ENCODE results near the gene FILIP1L.

- RRBS = no CpG with 5 or more reads among the region's 2 CpGs
These were observed 35.9 kb downstream of the COL8A1 start for GRCh38 chr3:99674044-99674925.

DNA sequence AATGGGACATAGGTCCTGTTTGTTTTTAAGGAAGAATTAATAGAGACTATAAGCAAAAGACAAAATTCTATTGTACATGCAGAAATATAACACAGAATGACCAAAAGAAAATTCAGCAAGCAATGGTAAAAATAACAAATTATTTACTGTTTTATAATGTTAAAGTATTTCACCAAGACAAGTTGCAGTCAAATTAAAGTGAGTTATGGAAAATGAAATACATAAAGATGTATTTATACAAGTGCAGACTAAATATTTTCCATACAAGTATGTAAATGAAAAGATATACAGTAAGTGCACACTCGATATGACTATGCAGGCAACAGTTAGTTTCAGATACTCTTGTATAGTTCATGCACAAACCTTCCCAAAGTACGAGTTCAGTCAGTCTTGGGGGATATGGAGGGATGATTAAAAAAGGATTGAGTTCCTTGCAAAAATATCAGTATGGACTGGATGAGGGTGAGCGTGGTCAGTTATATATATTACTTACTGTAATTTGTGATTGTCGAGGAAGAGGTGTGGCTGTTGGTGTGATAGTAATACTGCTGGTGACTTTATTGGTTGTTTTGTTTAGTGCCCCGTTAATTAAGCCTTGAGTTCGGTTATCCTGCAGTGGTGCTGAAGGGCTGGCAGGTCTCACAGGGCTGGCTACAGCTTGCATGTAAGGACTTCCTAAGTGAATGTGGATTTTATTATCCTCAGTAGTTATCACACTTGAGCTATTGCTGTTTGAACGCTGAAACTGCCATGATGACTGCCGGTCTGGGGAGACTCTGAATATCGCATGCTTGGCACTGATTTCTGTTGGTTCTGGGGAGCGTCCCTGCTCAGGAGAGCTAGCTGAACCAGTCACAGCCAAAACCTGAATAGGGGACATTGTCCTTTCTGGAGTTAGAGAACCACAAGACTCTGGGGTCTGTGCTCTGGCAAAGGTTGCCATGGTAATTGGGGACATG lies 30.4 kb downstream of the CMSS1 start:
- RRBS = no CpG with 5 or more reads among the region's 10 CpGs

- RRBS = no CpG with 5 or more reads among the region's 3 CpGs
These were observed 42.1 kb downstream of the CMSS1 start for GRCh38 chr3:99859606-99860347.

GRCh38 chr3:99872975-99873687 lies 55.5 kb downstream of the CMSS1 start:
- RRBS = no CpG with 5 or more reads among the region's 1 CpG

GRCh38 chr3:99909970-99910416 lies 92.3 kb downstream of the CMSS1 start:
- RRBS = no CpG with 5 or more reads among the region's 3 CpGs

- RRBS = no CpG with 5 or more reads among the region's 2 CpGs
These were observed 139.9 kb downstream of the CMSS1 start for GRCh38 chr3:99957448-99957987.

GRCh38 chr3:99960858-99961355 lies 143.2 kb downstream of the CMSS1 start:
- RRBS = no CpG with 5 or more reads among the region's 7 CpGs

DNA sequence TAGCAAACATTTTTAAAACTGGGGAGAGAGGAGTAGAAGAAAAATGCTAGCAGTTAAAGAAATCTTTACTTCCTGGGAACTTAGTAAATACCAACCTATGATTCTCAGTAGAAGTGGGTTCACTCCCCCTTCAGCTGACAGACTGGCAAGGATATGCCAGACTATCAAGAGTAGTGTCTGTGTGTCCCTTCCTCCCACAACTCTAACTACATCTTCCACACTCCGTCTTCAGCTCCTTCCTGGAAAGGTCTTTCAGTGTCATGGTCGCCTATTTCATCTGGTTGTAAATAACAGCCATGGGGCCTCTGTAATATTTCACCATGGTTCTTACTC lies 90.5 kb downstream of the FILIP1L start:
- RRBS = no CpG with 5 or more reads among the region's 2 CpGs

- RRBS = no CpG with 5 or more reads among the region's 3 CpGs
These were observed 68.6 kb downstream of the FILIP1L start for GRCh38 chr3:100045674-100046222.

DNA sequence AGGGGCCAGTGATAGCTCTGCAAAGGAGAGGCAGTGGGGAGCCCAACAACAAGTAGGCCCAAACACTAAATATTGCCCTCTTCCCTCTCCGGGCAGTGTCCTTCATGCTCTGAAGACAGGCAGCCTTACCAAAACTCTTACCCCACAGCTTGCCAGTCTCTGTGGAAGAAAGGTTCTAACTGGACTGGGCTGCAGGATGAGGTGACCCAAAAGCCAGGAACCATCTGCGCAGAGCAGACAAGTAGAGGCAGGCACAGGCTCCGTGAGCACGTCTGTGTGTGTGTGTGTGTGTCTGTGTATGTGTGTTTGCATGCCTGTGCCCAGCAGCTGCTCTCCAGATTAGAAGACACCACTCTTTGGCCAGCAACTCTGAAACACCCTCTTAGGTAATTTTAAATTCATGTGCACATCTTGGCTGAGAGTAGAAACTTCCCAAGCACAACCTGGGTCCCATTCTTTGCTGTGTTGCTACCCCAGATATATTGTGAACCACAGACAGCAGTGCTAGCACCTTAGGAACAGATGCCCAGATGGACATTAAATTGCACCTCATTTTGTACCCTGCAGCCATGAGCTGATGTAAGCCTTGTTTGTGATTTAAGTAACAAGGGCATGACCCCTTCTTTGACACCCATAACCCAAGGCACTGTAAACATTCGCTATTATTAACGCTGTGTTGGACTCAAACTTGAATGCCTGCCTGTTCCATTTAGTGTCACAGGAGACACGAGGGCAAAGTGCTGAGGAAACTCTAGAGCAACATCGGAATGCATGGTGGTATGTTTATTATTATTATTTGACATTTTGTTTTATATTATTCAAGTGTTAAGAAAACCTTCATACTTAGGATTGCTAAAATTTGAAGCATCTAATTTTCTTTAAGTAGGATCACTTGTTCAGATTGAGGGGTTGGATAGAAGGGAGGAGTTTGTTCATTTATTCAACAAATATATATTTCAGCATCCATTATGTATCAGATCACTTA lies at the start of gene FILIP1L:
Gene FILIP1L (minus strand): TSS at position 280 of the 985 bp plus-strand sequence.
- RRBS = no CpG with 5 or more reads among the region's 8 CpGs

GRCh38 chr3:100269671-100270377 lies 9.0 kb downstream of the TBC1D23 start:
- RRBS = no CpG with 5 or more reads among the region's 4 CpGs

DNA sequence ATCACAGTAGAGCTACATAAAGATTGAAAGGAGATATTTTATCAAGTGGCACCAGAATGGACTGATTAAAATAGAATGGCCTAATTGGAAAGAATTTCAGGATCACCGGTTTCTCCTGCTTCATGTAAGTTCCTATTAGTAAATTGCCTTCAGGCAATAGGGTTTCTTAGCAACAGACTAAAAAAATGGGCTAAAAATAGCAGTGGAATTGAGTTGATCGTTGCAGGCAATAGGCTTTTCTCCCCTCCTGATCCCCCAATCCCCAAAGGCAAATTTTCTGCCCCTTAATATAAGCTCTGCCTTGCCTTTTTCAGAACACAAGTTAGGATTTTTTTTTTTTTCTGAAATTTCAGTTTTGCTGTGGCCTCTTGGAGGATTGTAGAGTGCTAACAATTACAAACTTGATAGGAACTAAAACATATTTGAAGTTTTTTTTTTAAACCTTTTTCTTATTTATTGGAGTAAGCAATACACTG lies 1.0 kb downstream of the LNP1 start:
- RRBS = no CpG with 5 or more reads among the region's 2 CpGs

DNA sequence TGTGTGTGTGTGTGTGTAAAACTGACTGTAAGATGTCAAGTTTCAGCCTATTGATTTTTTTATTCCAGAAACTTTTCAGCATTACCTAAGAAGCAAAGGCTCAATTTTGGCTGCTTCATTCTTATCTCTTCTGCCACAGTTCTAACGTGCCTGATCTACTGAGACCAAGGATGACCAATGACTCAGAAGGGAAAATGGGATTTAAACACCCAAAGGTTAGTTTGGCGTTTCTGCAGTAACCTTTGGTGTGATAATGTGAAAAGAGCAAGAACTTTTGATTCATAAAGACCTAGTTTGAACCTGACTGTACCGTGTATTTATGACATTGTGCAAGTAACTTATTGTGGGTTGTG lies 27.0 kb downstream of the TMEM45A start:
- RRBS = no CpG with 5 or more reads among the region's 3 CpGs

GRCh38 chr3:100697839-100698433 lies 11.4 kb upstream of the TFG start:
- RRBS = no CpG with 5 or more reads among the region's 7 CpGs

DNA sequence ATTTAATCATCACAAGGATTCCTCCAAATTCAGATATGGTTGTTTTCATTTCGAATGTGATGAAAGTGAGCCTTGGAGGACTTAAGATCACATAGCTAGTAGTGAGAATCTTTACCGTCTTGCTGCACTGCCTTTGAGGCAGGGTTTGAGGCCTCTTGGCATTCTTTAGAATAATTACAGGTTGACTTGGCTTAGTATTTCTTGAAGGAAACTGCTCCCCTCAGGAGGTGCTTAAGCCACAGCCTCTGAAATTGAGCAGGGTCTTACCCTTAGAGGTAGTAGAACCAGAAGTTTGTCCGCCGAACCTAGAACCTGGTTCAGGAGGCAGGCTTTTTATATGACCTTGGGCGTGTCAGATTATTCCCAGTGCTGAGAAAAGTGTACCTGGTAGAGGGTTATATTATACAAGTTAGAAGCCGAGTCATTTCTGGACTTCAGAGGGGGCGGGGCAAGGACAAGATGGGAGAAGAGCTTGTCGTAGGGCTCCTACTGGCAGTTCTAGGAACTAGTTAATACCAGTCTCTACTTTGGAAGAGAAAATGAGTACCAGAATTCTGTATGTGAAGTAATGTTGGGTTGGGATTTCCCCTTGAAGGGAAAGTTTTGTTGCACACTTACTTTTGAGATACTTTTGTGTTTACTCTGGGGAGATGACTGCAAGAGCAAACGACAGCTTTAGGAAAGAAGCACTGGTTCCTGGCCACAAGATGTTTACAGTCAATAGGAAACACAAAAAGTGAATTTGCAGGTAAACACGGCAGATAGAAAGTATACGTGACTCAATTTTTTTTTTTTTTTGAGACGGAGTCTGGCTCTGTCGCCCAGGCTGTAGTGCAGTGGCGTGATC lies 1.2 kb downstream of the TFG start:
- RRBS = no CpG with 5 or more reads among the region's 14 CpGs

GRCh38 chr3:101512117-101512377 lies 965 bp downstream of the SENP7 start:
- RRBS = no CpG with 5 or more reads among the region's 5 CpGs

- RRBS = no CpG with 5 or more reads among the region's 10 CpGs
These were observed 6.1 kb downstream of the NXPE3 start for GRCh38 chr3:101784815-101785797.

- RRBS = no CpG with 5 or more reads among the region's 4 CpGs
These were observed 12.9 kb downstream of the NXPE3 start for GRCh38 chr3:101791728-101792472.

GRCh38 chr3:101827014-101828354 lies 21.8 kb upstream of the NFKBIZ start:
- RRBS = no CpG with 5 or more reads among the region's 32 CpGs

DNA sequence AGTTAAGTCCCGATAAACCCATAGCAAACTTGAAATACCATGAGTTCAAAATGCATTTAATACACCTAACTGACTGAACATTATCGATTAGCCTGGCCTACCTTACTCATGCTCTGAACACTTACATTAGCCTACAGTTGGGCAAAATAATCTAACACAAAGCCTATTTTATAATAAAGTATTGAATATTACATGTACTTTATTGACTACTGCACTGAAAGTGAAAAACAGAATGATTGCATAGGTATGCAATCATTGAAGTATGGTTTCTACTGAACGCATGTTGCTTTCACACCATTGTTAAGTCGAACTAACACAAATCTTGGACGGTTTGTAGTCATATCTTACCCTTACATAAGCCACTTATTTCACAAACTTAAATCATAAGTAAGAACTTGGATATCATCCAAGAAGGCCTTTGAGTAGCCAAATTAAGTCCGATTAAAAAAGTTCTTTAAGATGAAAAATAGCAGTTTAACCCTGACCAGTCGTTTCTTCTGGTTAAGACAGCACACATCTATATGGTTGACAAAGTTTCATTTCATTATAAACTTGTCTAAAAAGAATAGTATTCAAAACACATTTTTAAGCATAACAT lies 91.9 kb downstream of the NFKBIZ start:
- RRBS = no CpG with 5 or more reads among the region's 7 CpGs